ENCODE data around the genes DYNC1H1 and ANKRD9.

GRCh38 chr14:101833509-101833696 is 71.9 kb downstream of the PPP2R5C start:
- RRBS = no CpG with 5 or more reads among the region's 1 CpG

- RRBS = no CpG with 5 or more reads among the region's 8 CpGs
Measured at GRCh38 chr14:101835979-101836624, 74.6 kb downstream of the PPP2R5C start.

- RRBS = 5% methylated on average over 49 of the region's 129 CpGs
Measured at GRCh38 chr14:101964052-101965214, at the start of gene DYNC1H1. TSS of gene DYNC1H1 (plus strand) at chr14:101964573.

GRCh38 chr14:102048346-102048918 is 38.4 kb downstream of the HSP90AA1 start:
- RRBS = no CpG with 5 or more reads among the region's 23 CpGs

DNA sequence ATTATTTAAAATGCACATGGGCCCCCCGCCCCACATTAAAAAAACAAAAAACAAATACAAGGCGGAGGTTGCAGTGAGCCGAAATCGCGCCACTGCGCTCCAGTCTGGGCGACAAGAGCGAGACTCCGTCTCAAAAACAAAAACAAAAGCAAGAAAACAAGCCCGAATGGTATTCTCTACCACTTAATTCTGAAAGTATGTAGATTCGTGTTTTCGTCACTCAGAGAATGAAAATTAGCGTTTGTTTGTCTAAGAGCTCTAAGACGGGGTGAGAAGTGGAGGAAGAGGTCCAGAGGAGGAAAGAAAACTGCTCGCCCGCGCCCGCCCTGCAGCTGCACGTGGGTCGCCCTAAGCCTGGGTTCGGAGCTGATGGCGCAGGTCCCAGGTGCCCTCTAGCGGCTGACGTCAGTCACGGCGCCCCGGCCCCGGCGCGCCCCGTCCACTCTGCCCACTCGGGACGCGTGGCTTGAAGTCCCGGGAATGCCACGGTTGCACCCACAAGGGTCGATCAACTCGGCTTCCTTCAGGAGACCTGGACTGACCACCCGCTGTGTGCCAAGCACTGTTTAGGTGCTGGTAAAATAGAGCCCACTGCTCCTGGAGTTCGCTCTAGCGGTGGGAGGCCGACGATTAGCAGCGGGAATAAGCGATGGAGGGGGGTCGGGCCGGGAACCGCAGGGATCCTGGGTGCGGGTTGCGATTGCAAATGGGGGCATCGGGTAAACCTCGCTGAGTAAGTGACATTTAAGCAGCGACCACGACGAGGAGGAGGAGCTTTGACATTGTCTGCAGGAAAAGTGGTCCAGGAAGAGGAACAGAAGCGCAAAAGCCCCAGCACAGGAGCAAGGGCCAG is 5.3 kb upstream of the ZNF839 start:
- RRBS = 2% methylated on average over 8 of the region's 56 CpGs

DNA sequence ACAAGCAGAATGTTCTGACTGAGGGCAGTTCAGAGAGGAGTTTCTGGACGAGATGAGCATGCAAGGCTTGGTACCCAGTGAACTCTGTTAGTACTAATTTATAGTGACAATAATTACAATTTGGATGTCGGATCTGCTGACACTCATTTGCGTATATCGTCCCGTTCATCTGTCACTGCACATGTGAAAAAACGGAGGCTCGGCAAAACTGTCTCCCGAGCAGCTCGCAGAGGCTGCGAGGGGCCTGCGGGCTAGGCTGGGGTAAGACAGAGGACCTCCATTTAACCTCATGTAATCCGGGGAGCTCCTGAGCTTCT is 275 bp downstream of the CINP start:
- RRBS = 1% methylated on average over 1 of the region's 12 CpGs

- RRBS = 100% methylated on average over 2 of the region's 17 CpGs
Measured at GRCh38 chr14:102450809-102451431, 58.7 kb downstream of the ANKRD9 start.

GRCh38 chr14:102509415-102510183 is at the start of gene ANKRD9:
TSS of gene ANKRD9 (minus strand) at chr14:102509776.
- RRBS = 3% methylated on average over 67 of the region's 126 CpGs

GRCh38 chr14:102532181-102532569 is 22.6 kb upstream of the ANKRD9 start:
- RRBS = no CpG with 5 or more reads among the region's 2 CpGs

DNA sequence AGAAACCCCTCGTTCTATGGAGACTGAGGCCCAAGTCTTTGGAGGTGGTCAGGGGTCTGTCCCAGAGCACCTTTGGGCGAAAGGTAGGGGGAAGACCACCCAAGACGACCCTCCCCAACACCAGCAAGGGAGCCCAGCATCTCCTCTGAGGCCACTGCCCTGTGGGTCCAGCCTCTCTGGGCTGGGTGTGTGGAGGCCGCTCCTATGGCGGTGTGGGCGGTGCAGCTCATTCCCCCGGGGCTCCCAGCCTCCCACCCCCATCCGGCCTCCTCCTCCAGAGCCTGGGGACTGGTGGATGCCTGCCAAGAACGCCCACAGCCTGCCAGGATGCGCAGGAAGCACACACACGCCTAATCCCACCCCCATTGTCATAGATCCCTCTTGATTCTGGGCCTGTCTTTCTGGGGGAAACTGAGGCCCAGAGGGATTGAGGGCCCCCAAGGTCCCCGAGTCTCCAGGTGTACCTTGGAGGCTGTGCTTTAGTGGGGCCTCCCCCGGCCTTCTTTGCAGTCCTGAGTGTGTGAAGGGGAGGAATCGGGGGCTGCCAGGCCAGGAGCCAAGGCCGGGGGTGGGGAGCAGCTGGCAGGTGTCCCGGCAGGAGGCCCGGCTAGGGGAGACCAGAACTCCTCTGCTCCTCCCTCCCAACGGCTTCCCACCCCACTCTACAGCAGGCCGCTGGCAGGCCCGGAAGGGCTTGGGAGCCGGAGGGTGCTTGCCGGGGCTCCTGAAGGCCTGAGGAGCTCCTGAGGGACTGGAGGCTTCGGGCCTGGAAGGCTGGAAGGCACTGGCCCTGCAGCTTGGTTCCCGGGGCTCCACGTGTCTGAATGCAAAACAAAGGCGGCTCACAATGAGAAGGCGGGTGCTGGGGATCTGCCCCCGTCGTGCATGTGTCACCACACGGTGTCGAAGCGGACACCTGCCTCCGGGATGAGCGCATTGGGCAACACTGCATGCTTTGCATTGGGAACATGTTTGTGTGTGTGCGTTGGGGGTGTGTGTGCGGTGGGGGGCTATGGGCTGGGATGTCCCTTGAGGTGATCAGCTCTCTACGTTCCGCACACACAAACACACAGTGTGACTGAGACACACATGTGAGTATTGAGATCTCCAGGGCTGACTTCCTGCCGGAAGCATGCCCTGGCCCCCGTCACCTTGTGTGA is 30.6 kb upstream of the ANKRD9 start:
- RRBS = 67% methylated on average over 14 of the region's 40 CpGs

DNA sequence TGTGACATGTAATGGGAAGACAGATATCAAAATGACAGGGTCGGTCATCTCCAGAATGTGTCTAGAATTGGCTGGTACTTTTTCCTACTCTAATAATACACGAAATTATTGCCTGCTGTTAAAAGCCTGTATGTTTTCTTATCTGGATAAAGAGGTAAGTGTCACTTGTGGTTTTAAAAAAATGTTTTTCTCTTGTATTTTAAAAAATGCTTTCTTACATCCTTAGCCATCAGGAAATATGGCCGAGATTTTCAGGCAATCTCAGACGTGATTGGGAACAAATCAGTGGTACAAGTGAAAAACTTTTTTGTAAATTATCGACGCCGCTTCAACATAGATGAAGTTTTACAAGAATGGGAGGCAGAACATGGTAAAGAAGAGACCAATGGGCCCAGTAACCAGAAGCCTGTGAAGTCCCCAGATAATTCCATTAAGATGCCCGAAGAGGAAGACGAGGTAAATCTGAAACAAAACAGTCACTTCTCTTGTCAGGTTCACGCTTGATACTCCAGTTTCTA is 55.2 kb upstream of the TRAF3 start:
- RRBS = no CpG with 5 or more reads among the region's 10 CpGs

GRCh38 chr14:102867947-102868727 is 54.3 kb upstream of the AMN start:
- RRBS = no CpG with 5 or more reads among the region's 13 CpGs

DNA sequence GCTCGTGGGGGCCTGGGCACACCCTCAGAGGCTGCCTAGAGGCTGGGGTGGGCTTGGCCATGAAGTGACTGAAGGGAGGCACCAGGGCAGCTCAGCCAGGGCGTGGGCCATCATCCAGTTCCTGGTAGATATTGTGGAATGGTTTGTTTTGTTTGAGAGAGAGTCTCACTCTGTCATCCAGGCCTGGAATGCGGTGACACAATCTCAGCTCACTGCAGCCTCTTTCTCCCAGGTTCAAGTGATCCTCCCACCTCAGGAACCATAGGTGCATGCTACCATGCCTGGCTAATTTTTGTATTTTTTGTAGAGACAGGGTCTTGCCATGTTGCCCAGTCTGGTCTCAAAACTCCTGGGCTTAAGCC is 43.3 kb upstream of the AMN start:
- RRBS = no CpG with 5 or more reads among the region's 3 CpGs

DNA sequence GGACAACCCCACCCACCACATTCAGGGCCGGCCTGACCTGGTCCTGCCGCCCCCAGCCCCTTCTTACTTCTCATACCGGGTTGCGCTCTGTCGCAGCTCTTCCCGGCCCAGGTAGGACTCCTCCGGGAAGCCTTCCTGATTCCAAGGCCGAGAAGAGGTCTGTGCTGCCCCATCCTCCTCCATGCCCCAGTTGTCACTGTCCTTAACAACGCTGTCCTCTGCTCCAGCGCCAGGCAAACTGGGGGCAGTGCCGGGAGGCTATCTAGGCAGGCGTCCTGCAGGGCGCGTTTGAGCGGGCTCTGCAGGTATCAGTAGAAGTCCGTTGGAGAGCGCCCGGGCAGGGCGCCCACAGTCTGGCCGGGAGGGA is 714 bp downstream of the AMN start:
- RRBS = 7% methylated on average over 10 of the region's 20 CpGs

DNA sequence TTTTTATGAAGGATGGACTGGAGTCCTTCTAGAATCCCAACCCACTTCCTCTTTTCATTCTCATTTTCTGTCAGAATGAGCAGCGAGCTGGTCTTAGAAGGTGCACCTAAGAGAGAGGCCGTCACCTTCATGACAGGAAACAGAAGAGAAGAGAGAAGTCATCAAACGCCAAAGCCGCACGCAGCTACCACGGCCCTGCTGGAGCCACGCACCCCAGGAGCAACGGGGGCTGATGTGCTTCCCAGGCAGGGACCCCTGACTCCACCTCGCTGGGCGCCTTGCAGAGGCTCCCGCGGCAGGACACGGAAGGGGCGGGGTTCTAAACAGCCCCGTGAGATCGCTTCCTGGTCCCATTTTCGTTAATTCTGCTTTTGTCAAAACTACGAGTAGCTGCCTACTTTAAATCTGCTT is 24.1 kb downstream of the AMN start:
- RRBS = no CpG with 5 or more reads among the region's 18 CpGs

- RRBS = no CpG with 5 or more reads among the region's 6 CpGs
Measured at GRCh38 chr14:102993378-102993939, 63.9 kb downstream of the CDC42BPB start.

DNA sequence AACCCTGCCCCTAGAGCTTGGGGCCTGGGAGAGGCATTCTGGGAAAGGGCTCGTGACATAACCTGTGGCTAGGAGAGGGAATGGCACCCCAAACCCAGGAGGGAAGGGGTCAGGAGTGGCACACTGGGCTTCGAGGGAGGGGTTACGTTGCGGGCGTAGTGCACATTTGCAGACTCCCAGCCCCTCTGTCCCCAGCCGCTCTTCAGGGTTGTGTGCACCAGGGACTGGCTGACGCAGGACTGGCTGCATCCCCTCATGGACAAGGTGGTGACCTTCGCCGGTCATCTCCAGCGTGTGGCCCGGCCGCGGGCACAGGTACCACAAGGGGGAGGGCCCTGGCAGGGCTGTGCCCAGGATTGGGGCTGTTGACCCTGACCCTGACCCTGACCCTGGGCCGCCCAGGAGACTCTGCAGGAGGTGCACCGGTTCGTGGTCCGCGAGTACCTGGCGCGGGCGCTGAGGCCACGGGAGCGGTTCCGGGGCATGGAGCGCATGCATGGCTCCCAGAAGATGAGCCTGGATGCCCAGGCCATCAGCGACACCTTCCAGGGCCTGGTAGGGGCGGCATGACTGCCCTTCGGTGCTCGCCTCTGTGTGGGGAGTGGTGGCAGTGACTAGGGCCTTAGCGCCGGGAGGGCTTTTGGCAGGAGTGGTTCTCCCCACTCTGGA is 12.8 kb downstream of the EXOC3L4 start:
- RRBS = 94% methylated on average over 10 of the region's 31 CpGs

- RRBS = no CpG with 5 or more reads among the region's 8 CpGs
Measured at GRCh38 chr14:103136238-103136528, 12.9 kb downstream of the TNFAIP2 start.

DNA sequence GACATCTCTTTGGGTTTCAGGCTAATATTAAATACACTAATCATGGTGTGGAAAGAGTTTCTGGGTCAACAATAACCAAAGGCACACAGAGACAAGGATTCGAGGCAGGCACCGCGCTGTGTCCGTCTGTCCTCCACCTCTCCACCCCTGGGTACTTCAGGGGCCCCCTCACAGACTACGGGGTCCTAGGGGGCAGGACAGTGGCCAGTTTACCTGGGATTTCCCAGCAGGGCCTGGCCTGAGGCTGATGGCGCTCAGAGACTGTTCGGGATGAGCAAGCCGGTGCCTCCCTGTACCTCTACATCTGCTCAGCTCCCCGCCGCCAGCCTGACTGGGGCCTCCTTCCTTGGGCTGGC is 18.1 kb upstream of the EIF5 start:
- RRBS = no CpG with 5 or more reads among the region's 10 CpGs